Sternocleidomastoid (tissue), 1 donor: ENCODE results near the gene TCIRG1.

DNA sequence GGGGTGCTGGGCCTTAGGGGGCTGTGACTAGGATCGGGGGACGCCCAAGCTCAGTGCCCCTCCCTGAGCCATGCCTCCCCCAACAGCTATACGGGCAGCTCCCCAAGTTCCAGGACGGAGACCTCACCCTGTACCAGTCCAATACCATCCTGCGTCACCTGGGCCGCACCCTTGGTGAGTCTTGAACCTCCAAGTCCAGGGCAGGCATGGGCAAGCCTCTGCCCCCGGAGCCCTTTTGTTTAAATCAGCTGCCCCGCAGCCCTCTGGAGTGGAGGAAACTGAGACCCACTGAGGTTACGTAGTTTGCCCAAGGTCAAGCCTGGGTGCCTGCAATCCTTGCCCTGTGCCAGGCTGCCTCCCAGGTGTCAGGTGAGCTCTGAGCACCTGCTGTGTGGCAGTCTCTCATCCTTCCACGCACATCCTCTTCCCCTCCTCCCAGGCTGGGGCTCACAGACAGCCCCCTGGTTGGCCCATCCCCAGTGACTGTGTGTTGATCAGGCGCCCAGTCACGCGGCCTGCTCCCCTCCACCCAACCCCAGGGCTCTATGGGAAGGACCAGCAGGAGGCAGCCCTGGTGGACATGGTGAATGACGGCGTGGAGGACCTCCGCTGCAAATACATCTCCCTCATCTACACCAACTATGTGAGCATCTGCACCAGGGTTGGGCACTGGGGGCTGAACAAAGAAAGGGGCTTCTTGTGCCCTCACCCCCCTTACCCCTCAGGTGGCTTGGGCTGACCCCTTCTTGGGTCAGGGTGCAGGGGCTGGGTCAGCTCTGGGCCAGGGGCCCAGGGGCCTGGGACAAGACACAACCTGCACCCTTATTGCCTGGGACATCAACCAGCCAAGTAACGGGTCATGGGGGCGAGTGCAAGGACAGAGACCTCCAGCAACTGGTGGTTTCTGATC, 1.2 kb downstream of the GSTP1 start:
- PRO-cap: no peak

- PRO-cap: no peak
Measured at GRCh38 chr11:67627707-67628148, 2.0 kb downstream of the NUDT8 start.

DNA sequence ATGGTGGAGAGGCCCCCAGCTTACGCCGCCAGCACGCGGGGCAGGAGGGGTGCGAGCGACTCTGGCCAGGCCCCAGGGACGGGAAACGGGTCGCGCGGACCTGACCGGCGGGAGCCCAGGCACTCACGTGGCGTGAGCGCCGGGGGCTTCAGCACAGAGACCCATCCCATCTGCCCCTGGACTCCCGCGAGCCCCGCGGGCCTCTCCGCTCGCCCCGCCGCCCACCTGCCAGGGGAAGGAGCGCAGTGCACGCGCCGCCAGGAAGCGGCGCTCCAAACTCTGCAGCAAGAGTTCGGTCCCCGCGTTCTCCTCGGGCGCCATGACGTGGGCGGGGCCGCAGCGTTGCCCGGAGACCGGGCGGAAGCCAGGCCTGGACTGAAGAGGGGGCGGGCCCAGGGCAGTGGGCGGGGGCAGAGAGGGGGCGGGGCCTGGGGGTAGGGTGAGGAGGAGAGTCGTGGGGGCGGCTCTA, 130.6 kb upstream of the ALDH3B2 start:
- PRO-cap: bidirectional peak, plus-strand start outside the sequence, minus-strand start at position 363 of the sequence

DNA sequence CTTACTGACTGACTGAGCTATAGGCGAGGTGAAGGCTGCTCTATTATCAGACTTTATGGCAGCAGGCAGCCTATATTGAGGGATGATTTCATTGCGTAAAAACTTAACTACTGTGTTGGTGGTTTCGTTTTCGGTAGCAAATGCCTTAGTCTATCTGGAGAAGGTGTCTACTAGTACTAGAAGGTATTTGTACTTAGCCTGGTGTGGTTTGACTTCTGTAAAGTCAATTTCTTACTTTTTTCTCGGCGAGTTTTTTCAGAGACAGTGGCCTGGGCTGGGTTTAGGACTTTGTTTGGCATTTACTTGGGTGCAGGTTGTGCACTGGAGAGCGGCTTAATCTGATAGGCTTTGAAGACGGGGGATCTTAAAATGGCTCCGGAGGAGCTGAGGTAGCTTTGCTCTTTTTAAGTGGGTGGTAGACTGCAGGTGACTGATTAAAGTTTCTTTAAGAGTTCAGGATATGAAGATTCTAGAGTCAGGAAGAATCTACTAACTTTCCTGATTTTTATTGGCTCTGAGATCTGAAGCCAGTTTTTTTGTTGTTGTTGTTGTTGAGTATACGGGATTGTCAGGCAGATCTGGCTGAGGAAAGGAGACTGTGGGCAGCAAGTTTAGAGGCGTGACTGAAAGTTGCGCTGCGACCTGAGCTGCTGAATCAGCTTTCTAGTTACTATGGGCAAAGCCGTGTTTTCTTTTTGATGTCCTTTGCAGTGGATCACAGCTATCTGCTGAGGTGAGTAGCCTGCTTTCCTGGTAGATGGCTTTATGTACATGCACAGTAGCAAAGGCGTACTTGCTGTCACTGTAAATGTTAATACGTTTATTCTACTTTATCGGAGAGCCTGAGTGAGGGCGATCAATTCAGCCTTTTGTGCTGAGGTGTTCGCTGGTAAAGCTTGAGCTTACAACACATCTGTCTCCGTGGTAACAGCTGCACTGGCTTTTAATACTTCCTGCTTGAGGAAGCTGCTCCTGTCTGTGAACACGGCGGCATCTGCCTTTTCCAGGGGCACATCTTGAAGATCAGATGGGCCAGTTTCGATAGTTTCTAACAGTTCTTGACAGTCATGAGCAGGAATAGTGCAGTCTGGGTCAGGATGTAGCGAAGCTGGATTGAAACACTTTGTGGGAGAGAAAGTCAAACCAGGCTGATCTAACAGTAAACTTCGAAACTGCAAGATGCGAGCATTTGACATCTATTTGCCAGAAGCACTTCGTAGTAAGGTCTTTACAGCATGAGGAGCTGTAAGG, 119.2 kb downstream of the UNC93B1 start:
- PRO-cap: no peak

DNA sequence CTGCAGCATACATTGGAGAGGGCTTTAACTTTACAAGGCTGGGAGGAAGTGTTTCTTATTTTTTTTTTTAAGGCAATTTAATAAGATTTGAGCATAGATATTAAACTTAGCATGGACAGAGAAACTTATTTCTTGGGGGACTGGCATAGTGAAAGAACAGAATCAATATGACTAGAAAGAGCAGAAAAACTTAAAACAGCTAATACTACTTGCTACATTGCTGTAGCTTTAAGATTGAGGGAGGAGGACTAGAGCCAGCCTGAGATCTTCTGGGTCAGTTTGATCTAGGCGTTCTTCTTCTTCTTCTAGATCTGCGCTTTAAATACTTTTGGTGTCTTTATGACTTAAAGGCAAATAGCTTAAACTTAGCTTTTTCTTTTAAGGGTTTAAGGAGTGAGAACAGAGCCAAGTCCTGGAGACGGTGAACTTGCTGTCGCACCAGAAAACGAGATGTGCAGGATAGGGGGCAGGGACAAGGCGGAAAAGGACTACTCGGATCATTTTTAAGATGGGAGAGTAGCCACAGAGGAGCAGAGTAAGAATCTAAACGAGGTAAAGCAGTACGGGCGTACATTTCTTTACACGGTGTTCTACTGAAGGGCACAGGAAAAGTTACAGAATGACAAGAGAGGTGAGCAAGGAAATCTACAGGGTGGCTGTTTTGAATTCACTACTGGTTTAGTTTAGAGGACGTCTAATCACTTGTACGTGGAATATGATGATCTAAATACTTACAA, 116.7 kb downstream of the UNC93B1 start:
- PRO-cap: no peak

- PRO-cap: no peak
Measured at GRCh38 chr11:68036468-68036661, 2.5 kb upstream of the TCIRG1 start.

DNA sequence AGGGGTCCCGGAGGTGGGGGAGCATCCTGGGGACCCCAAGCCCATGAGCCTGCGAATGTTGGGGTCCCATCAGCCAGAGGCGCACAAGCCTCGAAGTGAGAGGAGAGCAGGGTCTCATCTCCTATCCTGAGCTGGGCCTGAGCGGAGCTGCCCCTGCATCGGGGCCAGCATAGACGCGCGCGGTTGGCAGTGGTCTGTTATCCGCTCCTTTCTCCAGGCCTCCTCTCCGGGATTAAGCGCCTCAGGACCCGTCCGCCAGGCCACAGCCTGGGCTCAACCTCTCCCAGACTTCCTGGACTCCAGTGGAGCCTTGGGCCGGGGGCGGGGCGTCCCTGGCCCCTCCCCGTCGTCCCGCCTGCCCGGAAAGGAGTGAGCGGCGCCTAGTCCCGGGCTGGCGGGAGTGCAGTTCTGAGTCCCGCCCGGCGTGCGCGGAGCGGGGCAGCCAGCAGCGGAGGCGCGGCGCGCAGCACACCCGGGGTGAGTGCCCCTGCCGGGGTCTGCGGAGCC, at the start of gene TCIRG1:
Gene TCIRG1, plus strand, starts transcription at position 383 of the 507 bp plus-strand sequence.
- PRO-cap: bidirectional peak, plus-strand start at position 411 of the sequence, minus-strand start at position 275 of the sequence

DNA sequence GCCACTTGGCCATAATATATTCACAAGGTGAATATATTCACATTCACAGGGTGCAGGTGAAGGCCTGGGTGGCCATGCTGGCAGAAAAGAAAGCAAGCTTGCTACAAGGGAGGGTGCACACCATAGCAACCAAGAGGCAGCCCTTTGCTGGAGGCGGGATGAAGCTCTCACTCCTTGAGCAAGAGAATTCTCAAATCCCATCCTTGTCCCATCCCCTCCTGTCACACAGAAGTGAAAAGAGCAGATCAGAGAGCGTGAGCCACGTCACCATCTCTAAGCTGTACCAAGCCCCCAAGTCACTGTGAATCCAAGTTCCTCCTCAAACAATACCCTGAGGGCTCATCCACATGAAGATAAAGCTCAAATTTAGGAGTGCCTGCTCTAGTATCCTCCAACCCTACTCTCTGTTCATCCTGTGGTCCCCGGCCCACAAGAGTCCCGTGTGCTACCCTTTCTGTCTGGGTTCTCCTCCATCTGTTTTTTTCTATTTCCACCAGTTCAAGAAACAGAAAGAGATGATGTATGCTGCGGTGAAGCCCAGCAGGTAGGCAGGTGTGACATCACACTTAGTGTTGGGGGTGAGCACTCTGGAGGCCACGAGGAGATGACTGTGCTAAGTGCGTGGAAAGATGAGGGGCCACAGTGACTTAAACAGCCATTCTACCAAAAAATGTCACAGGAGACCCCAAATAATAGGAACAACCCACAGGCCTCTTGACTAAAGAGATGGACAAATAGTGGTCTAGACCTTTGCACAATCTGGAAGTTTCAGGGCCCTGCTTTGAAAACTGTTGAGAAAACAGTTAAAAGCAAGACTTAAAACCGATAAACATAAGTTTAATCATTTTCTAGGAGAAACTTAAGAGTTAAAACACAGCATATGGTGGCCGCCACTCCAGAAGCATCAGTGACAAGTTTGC, 23.7 kb downstream of the TCIRG1 start:
- PRO-cap: no peak

GRCh38 chr11:68081137-68082294, 39.7 kb downstream of the CHKA start:
- PRO-cap: no peak

GRCh38 chr11:68082295-68082920, 38.8 kb downstream of the CHKA start:
- PRO-cap: no peak

- PRO-cap: no peak
Measured at GRCh38 chr11:68092489-68093674, 28.3 kb downstream of the CHKA start.

DNA sequence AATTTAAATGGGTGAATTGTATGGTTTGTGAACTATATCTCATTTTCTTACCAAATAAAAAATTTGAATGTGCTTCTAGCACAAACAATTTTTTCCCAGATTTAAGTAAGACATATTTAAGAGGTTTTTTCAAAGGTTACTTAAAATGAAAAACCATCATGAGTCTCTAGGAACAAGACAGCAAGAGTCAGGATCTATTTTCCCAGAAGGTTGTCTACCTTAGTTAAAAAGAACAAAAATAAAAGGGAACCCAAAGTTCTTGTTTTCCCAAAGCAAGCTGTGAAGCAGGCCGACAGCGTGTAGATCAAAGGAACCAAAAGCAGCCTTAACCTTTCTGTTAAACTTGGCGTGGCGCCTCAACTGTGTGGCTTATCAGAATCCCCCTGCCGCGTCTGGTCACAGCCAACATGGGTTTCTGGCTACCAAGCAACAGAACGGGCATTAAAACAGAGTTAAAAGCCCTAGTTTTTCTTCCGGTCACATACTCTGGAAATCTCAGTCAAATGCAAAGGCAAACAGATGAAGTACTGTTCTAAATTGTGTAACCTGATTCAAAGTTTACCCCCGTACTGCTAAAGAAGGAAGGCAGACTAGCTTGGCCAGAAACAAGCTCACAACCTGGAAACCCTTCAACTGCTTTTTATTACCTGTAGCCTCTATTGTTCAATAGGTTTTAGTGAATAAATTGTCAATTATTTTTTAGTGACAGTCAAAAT, 21.7 kb downstream of the CHKA start:
- PRO-cap: no peak

- PRO-cap: no peak
Measured at GRCh38 chr11:68137871-68138124, 16.6 kb upstream of the CHKA start.

DNA sequence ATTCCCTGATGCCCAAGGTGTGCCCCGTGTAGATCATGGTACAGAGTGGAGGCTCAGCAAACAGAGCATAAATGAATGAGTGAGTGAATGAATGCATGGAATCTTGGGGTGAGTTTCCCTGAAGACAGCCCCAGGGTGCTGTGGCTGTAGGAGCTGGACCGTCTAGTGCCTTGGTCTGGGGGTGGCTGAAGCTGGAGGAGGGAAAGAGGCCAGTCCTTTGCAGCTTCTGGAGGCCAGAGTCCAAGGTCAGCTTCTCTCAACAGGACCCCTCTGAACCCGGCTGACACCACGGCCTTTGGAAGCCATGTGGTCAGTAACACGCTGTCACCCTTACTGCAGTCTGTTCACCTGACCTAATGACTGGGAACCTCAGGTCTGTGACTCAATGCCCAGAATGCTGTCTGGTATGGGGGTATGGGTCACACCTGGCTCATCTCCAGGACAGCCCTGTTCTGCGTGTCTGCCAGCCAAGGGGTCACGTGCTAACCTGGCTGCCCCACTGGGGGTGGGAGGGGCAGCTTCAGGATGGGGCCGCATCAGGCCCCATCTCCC, 24.0 kb upstream of the CHKA start:
- PRO-cap: no peak

- PRO-cap: no peak
Measured at GRCh38 chr11:68146796-68147442, 25.7 kb upstream of the CHKA start.

GRCh38 chr11:68251669-68252198, 20.0 kb downstream of the C11orf24 start:
- PRO-cap: no peak

GRCh38 chr11:68259608-68260430, 12.0 kb downstream of the C11orf24 start:
- PRO-cap: no peak

DNA sequence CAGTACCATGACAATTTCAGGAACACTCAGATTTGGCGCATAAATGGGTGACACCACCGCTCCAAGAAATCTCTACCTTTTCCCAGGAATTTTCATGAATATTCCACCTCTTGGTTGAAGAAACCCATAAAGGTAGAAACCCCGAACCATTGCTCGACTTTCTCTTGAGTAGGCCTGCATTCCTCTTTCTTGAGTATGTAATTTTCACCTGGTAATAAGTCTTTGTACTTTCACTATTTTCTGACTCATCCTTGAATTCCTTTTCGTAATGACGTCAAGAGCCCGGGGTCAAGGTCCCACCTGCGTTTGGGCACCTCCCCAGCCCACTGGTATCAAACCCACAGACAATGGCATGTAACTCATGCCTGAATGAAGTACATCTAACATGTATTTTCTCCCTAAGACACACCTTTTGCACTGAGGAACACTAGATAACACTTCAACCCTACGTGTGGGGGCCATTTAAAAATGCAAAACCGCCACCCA, 3.9 kb upstream of the C11orf24 start:
- PRO-cap: no peak

DNA sequence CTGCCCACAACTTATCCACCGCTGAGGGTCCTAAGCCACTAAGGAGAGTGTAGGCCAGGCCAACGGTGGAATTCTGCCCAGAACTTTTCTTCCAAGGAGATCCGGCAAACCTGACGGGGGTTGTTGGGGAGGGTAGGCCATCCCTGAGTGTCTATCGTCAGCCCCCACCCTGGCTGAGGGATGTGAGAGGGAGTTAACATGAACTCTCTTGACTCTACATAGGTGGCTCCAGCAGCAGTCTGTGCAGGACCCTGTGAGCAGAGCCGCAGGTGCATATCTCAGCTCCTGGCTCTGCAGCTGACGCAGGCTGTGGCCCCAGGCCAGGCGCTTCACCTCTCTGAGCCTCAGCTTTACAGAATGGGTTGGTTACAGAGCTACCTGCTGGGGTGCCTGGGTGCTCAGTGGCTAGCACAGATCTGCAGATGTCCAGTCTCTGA, 16.1 kb upstream of the LRP5 start:
- PRO-cap: no peak

GRCh38 chr11:68338274-68338822, 26.0 kb downstream of the LRP5 start:
- PRO-cap: no peak